Right ventricle myocardium (tissue), 1 donor: ENCODE measurements around a stretch of chr3.

DNA sequence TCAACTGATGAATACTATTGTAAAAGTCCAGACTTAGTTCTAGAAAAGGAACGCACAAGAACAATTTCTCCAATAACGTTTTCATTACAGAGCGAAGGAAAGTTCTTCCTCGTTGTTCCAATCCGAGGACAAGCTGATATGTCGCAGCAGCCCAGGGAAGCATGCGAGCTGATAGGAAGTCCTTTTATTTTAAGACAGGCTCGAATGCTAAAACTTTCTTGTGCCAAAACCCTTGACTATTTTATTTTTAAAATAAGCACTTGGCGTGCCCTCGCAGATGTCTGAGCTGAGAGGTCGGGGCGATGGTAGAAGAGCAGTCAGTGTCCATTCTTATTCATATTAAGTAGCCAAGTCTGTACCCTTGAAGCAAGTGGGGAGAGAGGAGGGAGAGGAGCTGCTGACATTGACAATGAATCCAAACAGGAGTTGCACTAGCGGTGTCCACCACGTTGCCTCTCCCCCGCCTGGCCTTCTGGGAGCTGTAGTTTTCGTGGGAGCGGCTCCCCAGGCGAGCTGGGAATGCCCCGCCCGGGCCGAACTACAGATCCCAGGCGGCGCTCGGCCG is 338 bp upstream of the MITF start:
- PRO-cap, 2 experiments: peak in 2 of 2 experiments; most common plus-strand start position 276 of the sequence (in 1); most common minus-strand start position 135 of the sequence (in 1)

DNA sequence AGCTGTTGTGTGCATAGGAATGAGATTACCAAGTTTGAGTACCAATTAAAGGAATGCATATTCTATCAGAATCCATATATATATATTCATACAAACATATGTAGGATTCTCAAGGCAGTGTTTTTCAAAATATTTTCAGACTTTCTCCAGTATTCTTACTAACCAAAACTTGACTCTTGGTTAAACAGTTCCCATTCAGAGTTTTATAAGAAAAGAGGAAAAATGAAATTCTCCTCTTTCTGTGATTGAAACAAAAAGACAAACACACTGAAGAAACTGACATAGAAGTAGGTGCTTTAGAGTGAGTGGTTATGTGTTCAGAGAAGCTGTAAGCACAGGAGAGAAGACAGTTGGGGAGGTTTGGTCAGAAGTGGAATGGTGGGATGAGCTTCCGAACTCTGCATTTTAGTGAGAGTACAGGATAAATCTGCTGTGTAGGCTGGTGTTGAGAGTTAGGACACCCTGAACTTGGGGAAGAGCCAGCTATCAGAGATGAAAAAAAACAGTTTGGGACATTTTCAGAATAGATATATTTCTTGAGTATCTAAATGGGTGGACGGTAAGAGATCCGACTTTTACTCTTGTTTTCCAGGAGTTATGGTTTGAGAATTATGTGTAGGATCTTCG is 18.0 kb downstream of the MITF start:
- PRO-cap, 2 experiments: no peak in any of the 2 experiments

DNA sequence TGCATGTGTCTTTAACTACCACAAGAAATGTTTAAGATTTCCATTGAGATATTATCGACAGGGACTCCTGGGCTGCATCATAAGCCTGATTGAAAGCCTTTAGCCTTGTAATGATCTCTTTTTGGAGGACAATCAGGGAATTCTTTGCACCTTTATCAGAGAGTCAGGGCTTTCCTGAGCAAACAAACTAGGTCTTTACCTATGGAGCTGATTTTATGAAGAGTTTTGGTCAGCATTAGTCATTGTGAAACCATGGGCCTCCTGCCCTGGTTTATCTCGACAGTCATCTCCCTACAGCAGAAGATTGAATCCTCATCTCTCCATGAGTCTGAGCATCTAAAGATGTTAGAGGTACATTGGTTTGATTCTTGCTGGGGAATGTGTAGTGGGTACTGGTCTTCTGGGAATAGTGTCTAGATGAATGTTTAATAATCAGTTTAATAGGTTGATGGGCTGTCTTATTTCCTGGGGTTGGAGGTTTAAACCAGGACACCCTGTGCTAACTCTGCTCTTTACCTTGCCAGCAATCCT is 23.2 kb downstream of the MITF start:
- PRO-cap, 2 experiments: no peak in any of the 2 experiments

DNA sequence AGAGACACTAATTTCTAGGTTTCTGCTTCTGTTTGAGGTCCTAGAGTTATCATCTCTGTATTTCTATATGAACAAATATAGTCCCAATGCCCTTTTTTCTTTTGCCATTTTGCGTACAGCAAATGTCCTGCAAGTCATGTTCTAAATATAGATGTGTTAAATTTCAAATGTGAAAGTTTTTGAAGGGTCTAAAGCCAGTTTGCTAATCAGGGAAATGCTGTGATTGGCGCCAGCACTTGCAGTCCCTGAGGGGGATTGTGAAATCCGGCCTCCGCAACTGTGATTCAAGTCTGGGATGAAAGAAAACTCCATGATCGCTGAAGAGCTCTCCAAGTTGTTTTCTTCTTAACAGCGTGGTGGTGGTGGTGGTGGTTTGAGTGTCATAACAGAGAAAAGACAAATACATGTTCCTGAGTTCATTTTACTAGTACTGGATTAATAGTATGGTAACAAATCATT is 51.8 kb downstream of the MITF start:
- PRO-cap, 2 experiments: no peak in any of the 2 experiments

- PRO-cap, 2 experiments: no peak in any of the 2 experiments
Measured at GRCh38 chr3:69845799-69846174, 106.5 kb downstream of the MITF start.

DNA sequence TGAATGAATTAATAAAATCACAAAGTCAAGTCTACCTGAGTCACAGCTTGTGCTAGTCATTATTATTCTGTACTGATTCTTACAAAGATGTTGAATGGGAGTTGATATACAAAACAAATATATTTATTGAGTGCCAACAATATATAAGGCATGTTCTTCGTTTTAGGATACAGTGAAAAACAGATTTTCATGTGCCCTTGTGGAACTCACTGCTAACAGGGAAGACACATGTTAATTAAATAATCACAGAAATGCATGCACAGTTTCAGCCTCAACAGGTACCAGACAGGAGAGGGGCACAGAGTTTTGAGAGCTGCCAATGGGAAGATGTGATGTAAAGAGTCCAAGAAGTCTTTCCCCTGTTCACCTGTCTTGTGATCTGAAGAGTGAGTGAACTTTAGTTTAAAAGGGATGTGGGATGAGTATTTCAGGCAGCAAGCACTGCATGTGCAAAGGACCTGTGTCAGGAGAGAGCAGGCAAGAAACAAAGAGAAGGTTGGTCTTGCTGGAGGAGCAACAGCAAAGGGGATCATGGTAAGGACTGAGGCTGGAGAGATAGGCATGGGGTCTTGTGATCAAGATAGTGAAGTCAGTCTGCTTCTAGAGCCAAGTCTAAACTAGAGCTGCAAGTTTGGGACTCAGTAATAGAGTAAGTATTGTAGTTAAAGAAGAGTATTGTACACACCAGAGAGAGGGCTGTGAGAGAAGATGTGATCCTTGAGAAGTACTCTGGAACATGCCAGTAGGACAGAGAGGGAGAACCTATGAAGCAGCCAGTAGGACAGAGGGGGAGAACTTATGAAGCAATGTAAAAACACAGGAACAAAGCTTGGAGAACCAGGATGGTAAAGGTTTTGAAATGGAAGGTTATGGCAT is 158.8 kb downstream of the MITF start:
- PRO-cap, 2 experiments: no peak in any of the 2 experiments

GRCh38 chr3:71066139-71066645 is 517.3 kb downstream of the FOXP1 start:
- PRO-cap, 2 experiments: peak in 1 of 2 experiments; most common minus-strand start chr3:71066534 (in 1)

DNA sequence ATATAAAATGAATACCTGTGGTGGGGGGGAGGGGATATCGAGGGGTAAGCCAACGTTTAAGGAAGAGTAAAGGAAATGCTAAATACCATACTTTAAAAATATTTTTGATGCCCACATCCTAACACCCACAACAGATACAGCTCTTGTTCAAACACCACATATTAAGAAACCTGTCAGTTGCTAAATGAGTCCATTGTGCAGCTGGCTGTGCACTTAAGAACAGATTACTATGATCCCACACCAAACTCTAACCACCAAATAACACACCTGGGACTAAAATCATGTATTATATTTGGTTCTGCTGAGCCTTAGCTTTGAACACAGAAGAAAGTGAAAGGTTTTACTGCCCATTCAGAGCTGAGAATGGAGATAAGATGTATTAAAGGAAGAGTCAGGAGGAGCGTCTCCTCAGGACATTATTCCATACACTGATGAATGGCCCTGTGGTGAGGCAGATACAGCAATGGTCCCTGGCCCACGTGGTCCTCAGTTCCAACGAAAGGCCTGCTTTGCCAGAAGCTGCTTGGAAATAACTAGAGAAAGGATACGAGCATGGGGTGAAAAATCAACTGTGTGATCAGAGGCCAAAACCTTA is 515.4 kb downstream of the FOXP1 start:
- PRO-cap, 2 experiments: no peak in any of the 2 experiments

DNA sequence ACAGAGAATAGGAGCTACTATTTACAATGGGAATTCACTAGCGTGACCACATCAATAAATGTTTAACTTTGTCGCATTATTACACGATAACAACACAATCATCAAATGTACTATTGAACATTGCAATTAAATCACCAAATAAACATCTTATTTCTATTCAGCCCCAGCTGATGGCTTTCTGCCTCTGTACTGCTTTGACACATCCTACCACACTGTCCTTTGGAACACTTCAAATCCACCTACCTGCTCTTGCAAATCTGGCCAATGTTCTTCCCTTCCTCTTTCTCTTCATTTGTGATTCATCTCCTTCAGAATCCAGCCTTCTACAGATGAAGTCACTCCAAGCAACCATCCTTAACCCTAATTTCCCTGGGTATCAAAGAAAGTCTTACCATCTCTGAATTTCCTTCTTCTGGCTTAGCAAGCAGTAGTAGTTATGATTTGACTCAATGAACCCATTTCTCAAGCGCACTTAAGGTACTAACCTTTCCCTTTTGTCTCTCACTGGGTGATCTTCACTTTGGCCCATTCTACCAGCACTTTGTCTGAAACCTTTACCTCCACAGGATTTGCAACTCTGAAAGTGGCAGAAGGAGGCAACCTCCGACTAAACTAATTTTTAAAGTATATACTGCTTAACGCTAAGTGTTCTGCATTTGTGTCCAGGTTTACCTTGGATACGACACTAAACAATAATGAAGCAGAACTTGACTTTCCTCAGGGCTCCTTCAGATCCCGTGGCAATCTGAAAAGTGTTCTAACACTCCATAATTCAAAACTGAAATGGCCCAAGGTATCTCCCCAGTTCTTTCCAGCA is 502.9 kb downstream of the FOXP1 start:
- PRO-cap, 2 experiments: no peak in any of the 2 experiments

GRCh38 chr3:71089246-71089762 is 494.2 kb downstream of the FOXP1 start:
- PRO-cap, 2 experiments: no peak in any of the 2 experiments

DNA sequence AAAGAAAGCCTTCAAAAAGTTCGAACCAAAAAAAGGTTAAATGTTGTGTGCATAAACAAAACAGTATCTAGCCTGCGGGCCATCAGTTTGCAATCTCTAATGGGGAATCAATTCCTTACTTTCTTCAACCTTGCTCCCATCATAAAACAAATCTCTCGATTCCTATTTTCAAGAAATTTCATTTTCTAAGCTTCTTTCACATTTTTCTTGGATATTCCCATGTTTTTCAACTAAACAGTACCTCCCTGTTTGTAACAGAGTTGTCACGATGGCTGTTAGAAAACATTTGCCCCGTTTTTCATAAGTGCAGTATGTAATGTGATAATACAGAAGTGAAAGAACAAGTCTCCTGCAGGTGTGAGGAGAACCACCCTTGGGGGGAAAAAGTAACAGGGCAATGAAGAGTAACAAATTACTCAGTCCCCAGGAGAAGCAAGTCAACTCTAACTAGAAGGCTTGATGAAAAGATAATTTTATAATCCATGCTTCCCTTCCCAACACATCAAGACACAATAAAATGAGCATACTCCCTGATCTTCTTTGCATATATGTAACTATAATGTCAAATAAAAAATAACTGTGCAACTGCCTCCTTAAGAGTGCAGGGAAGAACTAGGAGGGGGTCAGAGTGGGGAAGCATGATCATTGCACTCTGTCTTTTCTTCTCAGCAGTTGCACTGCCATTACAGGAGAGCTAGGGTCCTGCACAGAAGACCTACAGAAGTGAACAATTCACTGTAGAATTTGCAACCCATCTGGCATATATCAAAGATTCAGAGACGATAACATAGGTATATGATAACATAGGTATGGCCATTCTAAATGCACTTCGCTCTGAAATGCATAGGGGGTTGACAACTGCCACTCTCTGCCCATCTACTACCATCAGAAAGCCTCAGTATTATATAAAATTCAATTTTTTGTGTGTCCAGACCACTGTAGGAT is 493.2 kb downstream of the FOXP1 start:
- PRO-cap, 2 experiments: no peak in any of the 2 experiments

DNA sequence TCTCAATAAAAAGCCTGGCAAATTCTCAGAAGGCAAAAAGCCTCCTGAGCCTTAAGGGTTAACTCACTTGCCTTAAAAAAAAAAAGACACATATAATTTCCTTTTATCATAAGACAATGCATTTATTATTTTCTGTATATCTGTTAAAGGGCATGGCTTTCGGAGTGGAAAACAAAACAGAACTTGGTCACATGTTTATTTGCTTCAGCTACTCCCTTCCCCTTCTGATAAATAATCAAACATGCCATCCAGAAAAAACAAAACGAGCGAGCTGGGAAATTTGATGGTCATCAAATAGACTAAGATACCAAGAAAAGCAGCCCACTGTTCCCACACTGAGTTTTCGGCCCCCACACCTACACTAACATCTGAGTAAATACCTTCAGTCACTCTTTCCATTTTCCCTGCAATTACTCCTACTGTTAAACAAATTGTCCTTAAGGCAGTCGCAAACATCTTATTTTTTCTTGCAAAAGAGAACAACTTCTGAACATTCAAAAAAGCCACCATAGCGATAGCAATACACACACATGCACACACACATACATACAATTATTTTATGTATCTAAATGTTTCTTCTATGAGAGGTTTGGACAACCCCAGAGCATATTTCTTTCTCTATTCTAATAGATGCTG is 454.6 kb downstream of the FOXP1 start:
- PRO-cap, 2 experiments: no peak in any of the 2 experiments

GRCh38 chr3:71133943-71134499 is 449.5 kb downstream of the FOXP1 start:
- PRO-cap, 2 experiments: no peak in any of the 2 experiments

DNA sequence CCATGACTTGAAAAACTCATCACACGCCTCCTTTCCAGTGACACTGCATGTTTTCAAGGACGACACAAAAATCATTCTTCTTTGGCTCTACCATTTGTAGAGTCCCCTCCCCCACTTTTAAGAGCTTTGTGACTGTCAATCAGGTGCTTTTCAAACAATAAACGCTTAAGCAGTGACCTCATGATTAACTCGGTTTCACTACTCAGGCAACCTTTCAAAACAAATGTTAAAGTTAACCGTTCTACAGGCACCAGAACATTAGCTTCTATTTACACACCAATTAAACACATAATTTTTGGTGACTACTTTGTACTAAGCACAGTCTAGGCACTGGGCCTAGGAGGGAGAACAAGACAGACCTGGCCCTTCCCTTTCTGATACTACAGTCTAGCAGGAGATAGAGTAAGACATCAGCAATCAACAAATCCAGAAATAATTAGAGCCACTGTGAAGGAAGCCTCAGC is 442.2 kb downstream of the FOXP1 start:
- PRO-cap, 2 experiments: no peak in any of the 2 experiments

GRCh38 chr3:71142554-71142888 is 441.0 kb downstream of the FOXP1 start:
- PRO-cap, 2 experiments: no peak in any of the 2 experiments

DNA sequence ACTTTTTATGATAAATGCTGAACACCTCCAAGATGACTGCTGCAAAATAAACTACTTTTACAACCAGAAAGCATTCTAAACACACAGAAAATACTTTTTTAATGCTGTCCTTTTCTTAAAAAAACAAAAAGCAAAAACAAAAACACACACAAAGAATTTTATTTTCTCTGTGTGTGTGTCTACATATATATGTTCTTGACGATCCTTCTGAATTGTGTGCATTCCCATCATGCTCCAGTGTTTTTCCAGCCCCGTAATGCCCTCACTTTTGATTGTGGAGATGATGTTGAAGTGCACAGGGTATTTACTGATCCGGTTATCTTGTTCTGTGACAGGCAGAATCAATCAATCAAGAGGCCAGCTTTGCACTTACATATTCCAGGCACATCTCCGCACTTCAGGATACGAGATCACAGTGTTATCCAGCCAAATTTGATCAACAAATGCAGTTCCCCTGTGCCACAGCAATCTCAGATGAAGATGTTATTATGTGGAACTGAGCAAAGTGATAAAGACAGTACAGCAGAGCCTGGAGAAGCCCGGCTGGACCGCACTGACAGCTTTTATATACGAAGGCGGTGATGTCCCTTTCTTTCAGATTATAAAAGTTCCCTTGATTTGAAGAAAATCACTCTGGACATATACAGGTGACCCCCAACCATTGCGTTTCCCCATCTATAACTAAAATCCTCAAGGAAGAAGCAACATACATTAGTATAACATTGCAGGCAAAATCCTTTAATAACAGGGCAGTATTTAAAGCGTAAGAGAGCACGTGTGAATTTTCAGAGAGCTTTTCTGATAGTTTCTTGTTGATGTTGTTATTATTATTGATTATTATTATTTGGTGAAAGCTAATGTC is 416.6 kb downstream of the FOXP1 start:
- PRO-cap, 2 experiments: no peak in any of the 2 experiments

- PRO-cap, 2 experiments: no peak in any of the 2 experiments
Measured at GRCh38 chr3:71207558-71208081, 375.9 kb downstream of the FOXP1 start.

DNA sequence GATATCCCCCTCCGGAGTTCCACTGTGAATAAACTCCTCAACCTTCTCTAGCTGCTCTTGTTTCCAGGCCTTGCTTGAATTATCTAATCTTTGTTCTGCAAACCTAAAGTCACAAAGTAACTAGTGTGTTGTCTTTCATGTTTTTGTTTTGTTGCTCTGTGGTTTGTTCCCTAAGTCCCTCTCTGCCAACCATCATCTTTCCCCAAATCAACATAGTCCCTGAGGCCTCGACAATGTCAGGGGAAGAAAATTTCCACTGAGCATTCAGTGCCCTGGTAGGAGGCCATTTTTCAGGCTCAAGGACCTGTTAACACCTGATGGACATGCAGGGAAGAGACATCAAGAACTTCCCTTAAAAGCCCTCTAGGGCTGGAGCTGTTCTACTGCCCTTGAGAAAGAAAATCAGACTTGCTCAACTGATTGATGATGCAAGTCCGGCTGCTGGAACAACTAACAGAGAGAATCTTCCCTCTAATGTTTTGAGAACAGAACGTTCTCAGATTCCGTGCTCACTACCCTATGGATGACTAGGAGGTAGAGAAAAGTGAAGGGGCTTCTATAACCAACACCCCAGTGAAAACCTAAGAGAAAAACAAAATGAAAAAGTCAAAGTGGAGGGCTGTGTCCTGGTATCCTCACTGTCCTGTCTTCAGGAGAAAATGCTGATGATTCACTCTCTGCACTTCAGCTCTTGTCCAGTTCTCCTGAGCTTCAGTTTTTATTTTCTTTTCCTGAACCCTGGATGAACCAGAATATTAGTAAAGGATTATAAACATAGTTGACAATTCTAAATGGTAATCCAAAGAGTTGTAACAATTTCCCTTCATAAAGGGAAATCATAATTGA is 373.1 kb downstream of the FOXP1 start:
- PRO-cap, 2 experiments: no peak in any of the 2 experiments

GRCh38 chr3:71249096-71249634 is 334.4 kb downstream of the FOXP1 start:
- PRO-cap, 2 experiments: no peak in any of the 2 experiments

DNA sequence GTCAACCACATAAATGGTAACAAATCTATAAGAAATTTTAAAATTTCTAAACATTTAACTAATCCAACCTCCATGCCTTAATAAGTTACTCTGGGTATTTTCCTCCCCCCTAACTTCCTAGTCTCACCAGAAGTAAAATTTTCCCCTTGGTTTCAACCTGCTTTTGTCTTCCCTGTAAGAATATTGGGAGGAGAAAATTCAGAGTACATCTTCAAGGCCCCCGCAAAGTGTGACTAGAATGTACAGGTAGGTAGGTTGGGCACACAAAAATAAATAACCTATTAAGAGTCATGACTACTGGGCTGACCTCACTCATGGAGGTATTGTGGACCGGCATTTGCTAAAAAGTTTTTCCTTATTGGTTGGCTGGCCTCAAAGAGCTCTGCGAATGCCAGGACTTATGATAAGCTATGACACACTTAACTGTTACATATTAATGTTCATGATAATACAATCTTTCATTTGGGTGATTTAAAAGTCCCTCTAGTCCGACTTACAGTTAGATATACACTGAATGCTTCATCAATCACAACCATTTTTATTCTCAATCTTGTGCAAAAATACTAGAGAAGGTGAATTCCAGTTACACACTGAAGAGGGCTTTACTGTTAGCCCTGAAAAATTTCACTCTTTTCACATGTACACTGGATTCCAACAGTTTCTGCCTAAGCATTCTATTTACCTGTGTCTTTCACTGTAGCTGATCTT is 329.3 kb downstream of the FOXP1 start:
- PRO-cap, 2 experiments: no peak in any of the 2 experiments